Endothelial cell (in vitro differentiated cells): ENCODE data around the genes TIA1, PCYOX1, CLEC4F and ZNF638.

DNA sequence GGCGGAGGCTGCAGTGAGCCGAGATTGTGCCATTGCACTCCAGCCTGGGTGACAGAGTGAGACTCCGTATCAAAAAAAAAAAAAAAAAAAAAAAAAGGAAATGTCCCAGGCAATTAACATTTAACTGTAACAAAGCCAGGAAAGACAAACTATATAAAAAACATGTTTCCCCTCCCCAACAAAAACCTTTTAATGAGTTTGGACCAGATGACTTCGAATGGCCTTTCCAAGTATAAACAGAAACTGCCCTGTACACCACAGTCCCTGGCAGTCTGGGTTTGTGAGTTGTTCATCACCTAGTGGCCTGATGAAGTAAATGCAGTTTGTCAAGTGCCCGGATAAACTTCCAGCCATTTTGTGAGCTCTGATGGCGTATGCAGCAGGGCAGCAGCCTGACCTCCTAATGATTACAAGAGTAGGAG lies 16.6 kb upstream of the PCBP1 start:
- PRO-cap = unidirectional peak, plus-strand start at position 353 of the sequence

GRCh38 chr2:70137473-70137958 lies 50.2 kb downstream of the PCBP1 start:
- PRO-cap = no peak

- PRO-cap = no peak
Observed at GRCh38 chr2:70188414-70188991, 2.3 kb downstream of the C2orf42 start.

GRCh38 chr2:70247727-70248931 lies at the start of gene TIA1:
TSS of gene TIA1 (minus strand) at chr2:70248628.
- PRO-cap = bidirectional peak, plus-strand start at chr2:70248141, minus-strand start at chr2:70247879; bidirectional peak, plus-strand start at chr2:70248403, minus-strand start at chr2:70248578; bidirectional peak, plus-strand start at chr2:70248809, minus-strand start at chr2:70248732

- PRO-cap = bidirectional peak, plus-strand start at chr2:70258147, minus-strand start at chr2:70257985
Observed at GRCh38 chr2:70257829-70258300, at the start of gene PCYOX1. TSS of gene PCYOX1 (plus strand) at chr2:70258137.

DNA sequence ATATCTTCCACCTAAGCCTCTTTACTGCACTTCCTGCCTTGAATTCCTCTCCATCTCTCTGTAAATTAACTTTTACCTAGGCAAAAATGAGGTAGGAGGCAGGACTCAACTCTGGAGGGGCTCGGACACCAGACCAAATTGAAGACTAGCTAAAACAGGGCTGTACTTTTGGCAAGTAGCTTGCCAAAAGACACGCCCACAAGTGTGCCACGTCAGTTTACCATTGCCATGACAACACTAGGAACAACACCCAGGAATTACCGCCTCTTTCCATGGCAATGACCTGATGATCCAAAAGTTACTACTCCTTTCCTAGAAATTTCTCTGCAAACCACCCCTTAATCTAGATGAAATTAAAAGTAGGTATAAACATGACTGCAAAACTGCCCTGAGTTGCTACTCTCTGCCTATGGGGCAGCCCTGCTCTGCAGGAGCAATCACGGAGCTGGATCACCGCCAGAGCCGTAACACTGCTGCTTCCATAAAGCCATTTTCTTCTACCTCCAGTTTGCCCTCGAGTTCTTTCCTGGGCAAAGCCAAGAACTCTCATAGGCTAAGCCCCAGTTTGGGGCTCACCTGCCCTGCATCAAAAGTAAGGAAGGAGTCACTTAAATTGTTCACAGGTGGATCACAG lies 65.9 kb upstream of the FAM136A start:
- PRO-cap = bidirectional peak, plus-strand start at position 278 of the sequence, minus-strand start at position 147 of the sequence

- PRO-cap = no peak
Observed at GRCh38 chr2:70474299-70474796, 79.3 kb downstream of the TGFA start.

- PRO-cap = no peak
Observed at GRCh38 chr2:70523965-70524823, 29.4 kb downstream of the TGFA start.

- PRO-cap = no peak
Observed at GRCh38 chr2:70820338-70820872, at the start of gene CLEC4F. TSS of gene CLEC4F (minus strand) at chr2:70820599.

DNA sequence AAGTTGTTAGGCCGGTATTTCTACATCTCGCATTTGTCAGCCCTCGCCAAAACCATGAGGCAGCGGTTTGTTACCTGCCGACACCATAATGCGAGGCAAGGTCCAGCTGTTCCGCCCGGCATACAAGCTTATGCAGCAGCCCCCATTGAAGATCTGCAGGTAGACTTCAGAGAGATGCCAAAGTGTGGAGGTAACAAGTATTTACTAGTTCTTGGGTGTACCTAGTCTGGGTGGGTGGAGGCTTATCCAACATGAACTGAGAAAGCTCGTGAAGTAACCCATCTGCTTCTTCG lies 18.4 kb upstream of the NAGK start:
- PRO-cap = no peak

DNA sequence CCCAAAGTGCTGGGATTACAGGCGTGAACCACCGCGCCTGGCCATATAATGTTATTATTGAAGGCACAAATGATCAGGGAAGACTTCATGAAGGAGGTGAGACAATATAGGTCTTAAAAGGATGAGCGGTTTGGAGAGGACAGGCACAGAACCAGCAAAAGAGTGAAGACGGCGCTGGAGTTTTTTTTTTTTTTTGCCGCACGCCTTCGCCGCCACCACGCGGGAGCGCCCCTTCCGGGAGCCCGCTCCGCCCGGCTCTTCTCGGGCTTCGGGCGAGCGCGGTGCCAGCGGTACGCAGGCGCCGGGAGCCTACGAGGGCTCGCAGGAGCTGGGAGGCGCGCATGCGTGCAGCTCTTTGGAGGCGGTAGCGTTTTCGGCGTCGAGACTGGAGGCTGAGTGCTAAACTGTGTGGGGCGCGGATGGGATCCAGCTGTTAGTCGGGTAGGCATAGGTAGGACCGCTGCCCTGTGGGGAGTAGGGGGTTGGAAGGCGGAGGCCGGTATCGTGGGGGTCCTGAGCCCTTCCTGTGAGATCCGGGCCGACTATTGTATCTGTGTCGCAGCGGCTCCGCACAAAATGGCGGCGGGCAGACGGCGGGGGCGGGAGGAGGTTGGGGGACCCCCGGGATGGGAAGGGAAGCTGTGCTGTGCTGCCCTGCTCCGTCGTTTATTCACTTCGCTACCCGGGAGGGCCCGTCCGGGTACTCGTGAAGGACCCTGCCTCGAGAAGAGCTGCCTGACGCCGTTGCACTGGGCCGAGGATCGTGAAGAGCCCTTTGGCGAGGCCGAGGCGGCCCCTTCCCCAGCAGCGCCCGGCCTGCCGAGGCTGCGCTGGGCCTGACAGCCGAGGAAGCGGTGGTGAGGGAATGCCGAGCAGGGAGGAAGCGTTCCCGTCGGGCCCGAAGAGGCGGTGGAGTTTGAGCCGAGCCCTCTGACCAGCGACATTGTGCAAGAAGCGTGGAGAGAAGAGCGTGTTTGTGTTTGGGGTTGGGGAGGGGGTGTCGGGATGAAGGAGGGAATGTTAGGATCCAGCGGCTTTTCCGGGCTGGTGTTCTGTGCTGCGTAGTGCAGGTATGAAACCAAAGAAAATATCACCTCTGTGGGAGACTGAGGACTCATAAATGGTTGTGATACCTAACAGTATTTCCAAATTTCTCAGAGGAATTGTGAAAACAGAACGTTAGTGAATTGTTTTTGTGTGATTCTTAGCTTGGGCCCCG lies at the start of gene ZNF638:
ZNF638 (plus strand) TSS at position 358 of the 1,219 bp plus-strand sequence.
- PRO-cap = unidirectional peak, plus-strand start at position 371 of the sequence; bidirectional peak, plus-strand start at position 574 of the sequence, minus-strand start at position 578 of the sequence; bidirectional peak, plus-strand start at position 886 of the sequence, minus-strand start at position 867 of the sequence

GRCh38 chr2:71401701-71402178 lies 64.8 kb upstream of the DYSF start:
- PRO-cap = no peak

- PRO-cap = bidirectional peak, plus-strand start at chr2:71455544, minus-strand start at chr2:71455417; bidirectional peak, plus-strand start at chr2:71456092, minus-strand start at chr2:71455938
Observed at GRCh38 chr2:71455223-71456217, 11.0 kb upstream of the DYSF start.

DNA sequence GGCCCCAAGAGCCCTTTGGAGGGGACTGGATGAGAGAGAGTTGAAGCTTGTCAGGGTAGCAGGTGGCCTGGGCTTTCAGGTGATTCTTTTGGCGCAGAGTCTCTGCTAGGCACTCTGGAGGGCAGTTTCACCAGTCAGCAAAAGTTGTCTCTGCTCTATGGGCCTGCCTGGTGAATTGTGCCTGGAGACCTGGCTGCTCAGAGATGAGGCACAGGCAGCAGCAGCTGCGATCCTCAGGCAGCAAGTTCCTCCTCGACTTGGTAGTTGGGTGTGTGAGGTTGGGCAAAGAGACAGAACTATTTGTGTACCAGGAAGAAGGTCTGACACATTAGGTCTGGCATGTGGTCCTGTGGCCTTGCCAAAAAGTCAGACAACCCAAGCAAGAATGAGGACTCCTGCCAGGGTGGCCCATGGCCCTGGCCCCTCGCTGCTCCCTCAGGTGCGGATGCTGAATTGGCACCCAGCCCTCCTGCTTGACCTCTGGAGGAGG lies 179.4 kb downstream of the DYSF start:
- PRO-cap = no peak

DNA sequence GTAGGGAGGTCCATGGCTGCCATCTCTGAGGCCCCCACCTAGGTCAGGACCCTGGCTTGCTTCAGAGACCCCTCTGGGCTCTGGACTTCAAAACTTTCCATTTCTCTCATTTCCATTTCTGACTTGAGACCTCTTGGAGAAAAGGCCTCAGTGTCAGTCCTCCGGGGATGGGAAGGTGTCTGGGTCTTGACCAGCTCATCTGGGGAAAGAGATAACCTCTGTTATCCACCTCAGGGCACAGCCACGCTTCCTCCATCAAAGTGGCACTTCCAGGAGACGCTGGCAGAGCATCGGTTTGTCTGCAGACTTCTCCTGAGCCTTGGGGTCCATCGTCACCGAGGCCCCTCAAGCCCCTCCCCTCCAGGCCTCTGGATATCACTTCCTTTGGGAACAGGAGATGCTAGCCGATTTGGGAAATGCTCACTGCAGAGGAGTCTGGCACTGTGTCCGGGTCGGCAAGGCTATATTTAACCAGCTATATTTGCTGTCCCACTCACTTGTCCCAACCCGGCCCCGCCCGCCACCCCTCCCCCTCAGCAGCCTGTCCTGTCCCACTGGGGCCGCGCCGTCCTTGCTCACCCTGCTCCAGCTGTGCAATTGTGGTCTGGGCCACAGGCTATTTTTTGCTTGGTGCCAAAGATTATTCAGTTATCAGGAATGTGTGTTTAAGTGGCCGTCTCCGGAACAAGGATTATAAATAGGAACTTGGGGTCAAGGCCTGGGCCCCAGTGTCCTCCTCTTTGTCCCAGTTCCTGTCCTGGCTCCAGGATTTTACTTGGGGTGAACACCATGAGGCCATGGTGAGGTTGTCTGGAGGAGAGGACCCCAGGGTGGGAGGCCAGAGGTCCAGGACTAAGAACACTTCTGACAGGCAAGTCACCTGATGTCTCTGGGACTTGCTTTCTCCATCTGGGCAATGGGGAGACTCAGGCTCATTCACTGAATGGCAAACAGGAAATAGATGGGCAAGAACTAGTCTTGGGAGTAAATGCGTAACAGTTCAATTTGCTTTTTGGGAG lies 250.3 kb downstream of the DYSF start:
- PRO-cap = no peak

DNA sequence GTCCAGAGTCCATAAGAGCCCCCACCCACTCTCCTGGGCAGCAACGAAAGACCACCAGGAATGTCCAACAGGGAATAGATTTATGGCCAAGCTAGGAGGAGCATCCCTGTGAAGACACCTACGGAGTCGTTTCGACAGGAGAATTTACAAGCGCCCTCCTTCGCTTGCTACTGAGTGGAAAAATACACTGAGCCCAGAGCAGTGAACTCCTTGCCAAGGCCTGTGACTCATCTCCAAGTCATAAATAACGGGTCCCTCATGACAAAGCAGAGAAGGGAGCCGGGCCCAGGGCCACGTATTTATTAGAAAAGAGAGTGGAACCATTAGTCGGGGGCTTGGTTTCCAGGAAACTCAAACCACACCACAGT lies 276.3 kb downstream of the DYSF start:
- PRO-cap = no peak

- PRO-cap = no peak
Observed at GRCh38 chr2:71883040-71883580, 264.6 kb downstream of the CYP26B1 start.

DNA sequence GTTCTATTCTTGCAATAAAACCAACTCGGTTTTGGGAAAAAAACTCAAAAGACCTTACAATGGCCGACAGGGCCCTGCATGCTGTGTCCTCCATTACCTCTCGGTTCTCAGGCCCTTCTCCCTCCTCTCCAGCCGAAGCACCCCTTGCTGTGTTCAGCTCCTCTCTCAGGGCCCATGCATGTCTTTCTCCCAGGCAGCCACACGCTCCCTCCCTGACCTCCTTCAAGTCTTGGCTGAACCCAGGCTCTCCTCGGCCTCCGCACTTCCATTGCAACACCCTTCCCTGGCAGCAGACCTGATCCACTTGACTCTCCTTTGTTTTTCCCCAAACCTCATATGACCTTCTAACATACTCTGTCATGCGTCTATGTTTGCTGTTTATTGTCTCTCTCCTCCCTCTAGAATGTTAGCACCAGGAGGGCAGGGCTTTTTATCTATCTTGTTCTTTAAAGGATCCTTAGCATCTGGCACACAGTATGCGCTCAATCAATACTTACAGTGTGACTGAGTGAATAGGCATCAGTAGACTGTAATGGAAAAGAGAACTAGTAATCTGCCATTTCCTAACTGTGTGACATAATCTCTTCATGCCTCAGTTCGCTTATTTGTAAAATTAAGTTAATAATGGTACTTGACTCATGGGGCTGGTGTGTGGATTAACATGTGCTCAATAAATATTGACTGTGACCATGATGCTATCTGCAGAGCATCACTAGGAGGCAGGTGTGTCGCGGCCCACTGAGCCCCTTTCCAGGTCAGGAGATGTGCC lies 113.9 kb downstream of the CYP26B1 start:
- PRO-cap = no peak

- PRO-cap = bidirectional peak, plus-strand start at chr2:72174228, minus-strand start at chr2:72173923
Observed at GRCh38 chr2:72173606-72174380, 26.1 kb upstream of the CYP26B1 start.

- PRO-cap = no peak
Observed at GRCh38 chr2:72488388-72489307, 337.2 kb downstream of the EXOC6B start.